Placental epithelial cell (primary cell): ENCODE measurements around a stretch of chr22.

DNA sequence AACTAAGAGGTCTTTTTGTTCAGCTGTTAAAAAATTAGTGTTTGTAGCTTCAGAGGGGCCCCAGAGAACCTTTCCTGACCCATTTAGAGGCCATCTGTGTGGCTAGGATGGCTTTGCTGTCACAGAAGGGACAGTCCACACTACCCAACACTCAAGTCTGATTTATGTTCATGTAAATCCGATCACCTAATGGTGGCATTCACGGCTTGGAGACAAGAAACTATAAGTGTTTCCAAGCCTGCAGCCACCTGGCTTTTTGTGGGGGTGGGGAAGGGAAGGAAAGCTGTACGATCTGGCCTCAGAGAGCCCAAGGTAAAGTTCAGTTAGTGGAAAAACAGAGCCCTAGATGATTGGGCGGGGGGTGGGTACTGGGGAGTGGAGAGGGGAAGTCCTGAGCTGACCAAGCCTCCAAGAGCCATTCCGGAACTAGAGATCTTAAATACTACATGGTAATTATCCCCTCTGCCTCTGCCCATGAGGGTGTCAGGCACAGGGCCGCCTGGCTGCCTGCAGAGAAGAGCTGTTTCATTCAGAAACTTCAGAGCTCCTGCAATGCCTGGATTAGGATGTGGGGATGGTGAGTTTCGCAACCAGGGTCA lies 8.8 kb downstream of the TIMP3 start:
- CAGE, long polyA plus RNA = no peak

GRCh38 chr22:32846377-32847179 lies 45.1 kb downstream of the TIMP3 start:
- CAGE, long polyA plus RNA = no peak

GRCh38 chr22:32860936-32861739 lies 59.6 kb downstream of the TIMP3 start:
- CAGE, long polyA plus RNA = no peak

- CAGE, long polyA plus RNA = no peak
These were observed 267.5 kb upstream of the SYN3 start for GRCh38 chr22:33325582-33326153.

- CAGE, long polyA plus RNA = no peak
These were observed 288.1 kb upstream of the SYN3 start for GRCh38 chr22:33346276-33346659.

DNA sequence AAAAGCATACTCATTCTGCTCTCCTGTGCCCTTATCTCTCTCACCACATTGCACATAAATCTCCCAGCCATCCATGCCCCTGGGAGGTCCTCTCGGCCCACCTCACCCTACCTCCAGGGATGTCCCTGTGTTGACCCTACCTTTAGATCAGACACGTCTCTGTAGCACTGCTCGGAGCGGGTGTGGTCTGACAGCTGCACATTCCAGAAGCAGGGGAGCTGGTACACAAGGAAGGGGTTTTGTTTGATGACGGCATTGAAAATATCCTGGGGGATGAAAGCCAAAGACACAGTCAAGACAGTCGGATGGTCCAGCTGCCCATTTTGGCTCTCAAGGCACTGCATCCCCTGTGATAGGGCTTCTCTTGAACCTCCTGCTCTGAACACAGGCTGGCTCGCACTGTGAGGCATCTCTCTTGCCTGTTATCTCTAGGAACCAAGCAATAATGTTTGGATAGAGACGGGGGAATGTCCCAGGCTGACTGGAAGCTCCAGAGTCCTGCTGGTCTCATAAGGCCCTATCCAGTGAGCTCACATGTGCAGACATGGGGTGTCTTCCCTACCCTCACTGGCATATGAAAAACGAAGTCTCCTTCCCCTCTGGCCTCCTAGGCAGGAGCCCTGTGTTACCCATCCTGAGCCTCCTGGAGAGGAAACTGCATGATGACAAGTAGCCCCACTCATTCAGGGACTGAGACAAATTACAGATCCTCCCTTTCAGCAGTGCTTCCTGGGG lies 323.8 kb upstream of the SYN3 start:
- CAGE, long polyA plus RNA = no peak

DNA sequence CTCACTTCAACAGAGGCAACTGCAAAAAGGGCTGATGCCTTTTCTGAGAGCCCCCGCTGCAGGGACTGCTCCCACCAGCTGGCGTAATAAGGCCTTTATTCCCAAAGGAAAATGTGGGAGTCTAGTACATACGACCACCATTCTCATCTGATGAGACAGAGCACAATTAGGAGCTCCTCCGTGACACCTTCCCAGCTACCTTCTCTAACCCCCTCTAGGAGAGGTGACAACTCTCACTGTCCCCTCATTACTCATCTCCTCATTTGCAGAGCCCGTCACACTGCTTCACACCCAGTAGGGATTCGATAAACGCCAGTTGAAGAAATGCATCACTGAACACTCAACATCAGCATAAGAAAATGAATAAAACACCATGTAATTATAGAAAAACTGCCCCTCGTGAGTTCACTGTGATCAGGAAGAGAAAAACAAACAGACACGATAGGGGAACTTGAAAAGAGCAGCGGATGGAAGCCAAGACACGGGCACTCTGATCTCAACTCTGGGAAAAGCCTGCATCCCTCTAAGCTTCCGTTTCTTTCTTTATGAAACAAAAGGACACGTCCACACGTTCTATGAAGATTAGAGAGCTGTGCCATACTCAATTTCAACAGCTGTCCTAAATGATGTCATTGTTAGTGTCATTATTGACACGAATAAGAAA lies 357.0 kb downstream of the LARGE1 start:
- CAGE, long polyA plus RNA = no peak

DNA sequence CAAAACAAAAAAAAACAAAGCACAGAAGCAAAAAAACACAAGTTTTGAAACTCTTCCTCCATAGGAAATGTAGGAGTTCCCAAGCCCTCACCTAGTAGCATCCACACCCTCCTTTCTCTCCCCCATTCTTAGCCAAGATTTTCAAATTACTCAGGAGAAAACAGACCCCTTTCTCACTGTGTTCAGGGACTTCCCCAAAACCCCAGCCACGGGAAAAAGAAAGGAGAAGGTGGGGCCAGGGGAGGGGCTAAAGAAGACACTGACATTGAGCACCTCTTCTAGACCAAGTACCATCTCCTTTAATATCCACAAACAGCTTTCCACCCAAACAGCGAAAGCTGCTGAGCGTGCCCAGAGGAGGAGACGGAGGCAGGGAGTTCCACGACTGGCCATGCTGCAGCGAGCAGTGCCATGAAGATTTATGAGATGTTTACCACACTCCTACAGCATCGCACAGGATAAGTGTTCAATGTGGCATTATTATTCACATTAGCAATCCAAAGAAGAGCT lies 127.5 kb downstream of the LARGE1 start:
- CAGE, long polyA plus RNA = no peak

DNA sequence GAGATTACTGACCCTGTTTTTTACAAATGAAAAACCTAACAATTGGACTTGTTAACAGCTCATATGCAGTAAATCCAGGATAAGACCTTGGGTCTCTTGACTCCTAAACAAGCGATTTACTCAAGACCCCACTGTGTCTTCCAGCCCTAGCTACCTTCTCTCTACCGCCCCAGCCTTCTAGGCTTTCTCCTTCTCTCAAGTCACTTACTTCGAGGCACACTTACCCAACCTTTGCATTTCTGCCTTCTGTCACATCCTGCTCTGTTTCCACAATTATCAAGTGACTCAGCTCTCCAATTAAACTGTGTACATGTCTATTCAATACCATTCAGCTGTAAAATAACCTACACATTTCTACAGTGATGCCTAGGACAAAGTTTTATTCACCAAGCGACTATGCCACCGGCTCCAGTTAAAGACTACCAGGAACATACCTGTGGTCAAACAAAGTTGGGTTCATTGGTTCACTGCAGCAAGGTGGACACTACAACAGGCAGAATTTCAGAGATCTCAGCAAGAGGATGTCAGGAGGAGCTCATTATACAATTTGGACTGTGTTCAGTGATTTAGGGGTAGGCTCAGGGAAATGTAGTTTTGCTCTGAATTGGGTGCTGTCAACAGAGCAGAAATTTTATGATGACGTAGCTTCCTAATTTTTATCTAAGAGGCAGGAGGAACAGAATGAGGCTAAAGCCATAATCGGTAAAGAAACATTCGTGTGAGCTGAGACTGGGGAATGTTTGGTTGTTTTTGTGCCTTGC lies 68.9 kb downstream of the LARGE1 start:
- CAGE, long polyA plus RNA = no peak

- CAGE, long polyA plus RNA = no peak
These were observed 224.6 kb upstream of the ISX start for GRCh38 chr22:34841094-34841955.

DNA sequence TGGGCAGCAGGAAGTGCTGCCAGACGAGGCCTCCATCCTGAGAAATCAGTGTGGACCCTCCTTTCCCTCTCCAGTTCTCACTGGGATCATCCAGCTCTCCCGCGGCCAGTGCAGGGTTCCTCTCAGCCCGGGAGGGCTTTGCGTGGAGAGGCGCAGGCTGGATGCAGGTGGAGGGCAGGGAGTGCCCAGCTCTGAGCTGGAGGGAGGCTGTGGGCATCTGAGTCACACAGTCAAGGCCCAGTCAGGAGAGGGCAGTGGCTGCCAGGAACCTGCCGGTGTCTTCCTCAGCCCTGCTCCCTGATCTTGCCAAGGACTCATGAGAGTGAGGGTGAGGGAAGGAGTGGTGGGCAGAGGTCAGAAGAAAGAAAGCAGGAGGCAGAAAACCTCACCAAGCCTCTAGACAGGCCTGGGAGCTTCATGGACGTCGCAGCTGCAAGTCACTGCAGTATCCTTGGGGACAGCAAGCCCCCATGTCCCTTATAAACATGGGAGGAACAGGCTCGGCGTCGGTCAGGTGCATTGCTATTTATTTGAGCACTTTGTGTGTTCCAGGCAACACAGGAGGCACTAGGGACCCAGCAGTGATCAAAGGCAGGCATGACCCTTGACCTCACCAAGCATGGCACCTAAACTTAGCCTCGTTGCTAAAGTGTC lies 19.2 kb downstream of the TOM1 start:
- CAGE, long polyA plus RNA = no peak

DNA sequence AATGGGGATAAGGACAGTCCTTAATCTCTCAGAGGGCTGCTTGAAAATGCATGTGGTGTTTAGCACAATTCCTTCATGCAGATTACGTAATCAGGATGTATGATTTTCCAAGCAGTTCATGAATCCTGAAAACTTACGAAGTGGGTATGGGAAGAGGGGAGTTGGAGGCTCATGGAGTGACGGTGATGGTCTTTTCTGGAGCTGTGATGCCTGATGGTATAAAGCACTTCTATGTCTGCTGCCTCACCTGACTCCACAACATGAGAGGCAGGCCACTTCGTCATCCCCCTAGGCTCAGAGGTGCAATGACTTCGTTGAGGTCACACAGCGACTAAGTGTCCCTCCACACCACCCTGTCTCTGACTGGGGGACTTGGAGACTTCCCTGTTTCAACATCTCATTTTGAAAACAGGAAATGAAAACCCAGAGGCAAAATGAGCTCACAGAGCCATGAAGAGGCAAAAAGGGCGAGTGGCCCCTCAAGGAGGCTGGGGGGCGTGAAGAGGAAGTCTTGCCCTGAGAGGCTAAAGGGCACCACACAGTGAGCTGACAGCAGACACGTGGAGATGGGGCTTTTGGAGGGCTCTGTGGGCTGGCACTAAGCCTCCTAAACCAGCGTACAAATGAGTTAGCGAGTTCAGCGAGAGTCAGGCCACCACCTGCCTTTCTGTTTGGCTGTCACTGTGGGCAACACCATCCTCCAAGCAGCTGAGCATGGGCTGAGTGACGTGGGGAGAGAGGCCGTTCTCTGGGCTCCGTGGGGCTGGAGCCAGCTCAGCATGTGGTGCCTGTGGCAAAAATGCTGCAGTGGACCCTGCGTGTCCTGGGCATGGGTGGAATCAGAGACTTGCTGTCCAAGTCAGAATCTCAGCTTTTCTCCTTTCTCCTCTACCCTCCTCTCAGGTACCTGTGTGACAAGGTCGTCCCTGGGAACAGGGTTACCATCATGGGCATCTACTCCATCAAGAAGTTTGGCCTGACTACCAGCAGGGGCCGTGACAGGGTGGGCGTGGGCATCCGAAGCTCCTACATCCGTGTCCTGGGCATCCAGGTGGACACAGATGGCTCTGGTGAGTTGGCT lies 10.2 kb downstream of the MCM5 start:
- CAGE, long polyA plus RNA = no peak

DNA sequence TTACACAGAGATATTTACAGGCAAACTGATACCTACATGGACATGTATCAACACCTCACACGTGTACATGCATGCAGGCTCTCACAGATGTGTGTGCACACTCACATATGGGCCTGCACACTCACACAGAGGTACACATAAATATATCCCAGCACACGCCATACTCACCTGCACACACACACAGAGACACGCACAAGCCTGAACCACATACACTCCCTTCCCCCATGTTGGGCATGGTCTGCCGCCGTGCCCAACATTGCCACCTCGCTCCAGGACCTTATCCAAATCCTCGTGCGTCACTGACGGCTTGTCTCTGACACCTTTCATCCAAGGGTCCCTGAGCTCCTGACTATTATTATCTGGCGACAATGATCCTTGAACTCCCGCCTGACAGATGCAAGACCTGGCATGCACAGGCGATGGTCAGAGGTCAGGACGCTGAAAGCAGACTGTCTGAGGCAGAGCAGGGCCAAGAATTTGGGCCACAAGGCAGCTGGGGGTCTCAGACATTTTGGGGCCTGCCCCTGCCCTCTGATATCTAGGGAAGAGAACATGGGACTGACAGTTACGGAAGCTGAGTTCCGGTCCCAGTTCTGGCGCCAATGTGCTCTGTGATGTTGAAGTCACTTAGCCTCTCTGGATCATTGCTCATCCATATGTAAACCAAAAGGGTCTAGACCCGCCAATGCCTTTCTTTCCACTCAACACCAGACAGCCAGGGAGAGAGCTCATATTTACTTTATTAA lies 4.2 kb downstream of the MB start:
- CAGE, long polyA plus RNA = no peak

- CAGE, long polyA plus RNA = no peak
These were observed 6.0 kb upstream of the MB start for GRCh38 chr22:35623027-35623585.

DNA sequence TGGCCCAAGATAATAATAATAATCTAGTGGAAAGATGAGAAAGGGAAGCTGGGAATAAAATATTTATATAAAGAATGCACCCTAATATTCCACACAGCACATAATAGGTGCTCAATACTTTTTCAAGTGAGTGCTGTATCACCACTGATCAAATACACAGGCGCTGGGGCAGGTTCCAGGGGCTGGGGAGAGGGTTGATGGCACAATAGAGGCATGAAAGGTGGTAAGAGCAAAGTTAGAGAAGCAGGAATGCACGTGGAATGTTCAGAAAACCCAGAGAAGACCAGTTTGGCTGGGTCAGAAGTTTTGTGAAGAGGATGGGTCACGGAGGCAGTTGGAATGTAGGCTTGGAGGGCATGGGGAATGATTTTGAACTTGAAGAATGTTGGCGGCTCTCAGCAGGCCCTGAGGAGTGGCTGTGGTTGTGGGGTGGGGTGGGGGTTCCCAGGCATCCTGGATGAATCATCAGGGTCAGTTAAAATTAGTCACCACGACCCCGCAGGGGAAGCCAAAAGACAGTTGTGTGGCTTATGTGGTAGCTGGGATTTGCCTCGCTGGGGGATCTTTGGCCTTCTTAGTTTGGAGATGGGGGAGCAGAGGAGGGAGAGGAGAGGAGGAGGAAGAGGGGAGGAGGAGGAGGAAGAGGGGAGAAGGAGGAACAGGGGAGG lies 12.6 kb upstream of the MB start:
- CAGE, long polyA plus RNA = no peak

DNA sequence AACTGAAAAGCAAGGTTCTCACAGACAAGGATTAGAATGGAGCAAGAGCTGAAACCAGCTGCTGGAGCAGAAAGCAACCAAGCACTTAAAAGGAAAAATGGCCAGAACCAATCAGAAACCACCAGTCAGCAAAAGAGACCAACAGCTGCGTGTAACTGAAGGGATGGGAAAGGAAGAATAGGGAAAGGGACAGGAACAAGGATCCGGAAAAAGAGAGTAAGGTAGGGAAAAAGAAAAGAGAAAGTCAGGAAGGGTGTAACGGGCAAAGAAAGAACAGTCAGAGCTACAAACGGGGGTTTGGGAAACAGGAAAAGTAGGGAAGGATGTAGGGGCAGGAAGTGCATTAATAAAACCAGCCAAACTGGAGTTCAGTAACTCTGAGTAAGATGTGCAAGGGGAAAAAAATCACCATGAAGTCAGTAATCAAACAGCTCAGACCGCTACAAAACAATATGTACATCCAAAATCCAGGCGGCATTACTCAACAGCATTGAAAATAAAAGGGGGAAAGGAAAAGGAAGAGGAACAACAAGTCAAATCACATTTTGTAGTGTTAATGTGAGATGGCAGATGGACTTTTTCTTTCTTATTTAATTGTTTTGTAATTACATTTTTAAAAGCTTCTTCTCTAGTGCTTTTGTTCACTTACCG lies 49.2 kb downstream of the APOL5 start:
- CAGE, long polyA plus RNA = no peak

DNA sequence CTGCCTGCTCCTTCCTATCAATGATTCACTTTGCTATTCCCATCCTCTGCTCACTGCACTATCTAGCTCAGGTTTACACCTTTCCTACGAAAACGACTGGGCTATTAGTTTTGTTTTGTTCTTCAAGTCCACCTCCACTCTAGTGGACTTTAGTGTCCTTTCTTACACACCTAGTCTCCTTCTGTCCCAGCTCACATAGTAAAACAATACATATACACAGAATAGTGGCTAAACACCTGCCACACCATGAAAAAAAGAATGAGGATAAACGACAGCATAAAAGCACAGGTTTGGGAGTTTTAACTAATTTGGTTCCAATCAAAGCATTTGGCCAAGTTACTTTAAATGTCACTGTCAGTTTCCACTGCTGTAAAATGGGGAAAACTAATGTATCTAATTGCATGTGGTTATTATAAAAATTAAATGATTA lies 108.8 kb downstream of the RBFOX2 start:
- CAGE, long polyA plus RNA = no peak

DNA sequence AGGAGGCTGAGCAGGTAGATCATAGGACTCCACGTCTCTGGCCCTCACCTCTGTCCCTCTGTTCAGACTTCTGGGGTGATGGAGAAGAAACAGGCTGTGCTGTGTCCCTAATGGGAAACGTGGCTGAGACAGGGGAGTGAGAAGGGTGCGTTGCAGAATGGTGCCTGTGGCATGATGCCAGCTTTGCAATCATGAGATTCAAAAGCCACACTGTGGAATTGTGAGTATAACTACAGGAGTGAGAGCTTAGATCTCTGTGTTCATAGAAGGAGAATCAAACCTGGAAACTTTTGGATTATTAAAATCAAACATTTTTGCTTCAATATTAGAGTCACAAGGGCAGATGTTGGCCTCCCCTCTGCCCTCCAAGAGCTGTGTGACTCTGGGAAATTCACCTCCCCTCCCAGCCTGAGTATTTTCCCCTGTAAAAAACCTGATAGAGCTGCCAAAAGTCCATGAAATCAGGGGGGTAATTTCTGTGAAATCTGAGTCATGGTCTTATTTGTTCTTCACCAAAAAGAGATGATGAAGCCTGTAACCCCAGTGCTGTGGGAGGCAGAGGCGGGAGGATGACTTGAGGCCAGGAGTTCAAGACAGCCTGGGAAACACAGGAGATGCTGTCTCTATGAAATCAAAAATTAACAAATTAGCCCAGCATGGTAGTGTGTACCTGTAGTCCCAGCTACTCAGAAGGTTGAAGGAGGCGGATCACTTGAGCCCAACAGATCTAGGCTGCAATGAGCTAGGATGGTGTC lies 1.0 kb downstream of the APOL1 start:
- CAGE, long polyA plus RNA = no peak

DNA sequence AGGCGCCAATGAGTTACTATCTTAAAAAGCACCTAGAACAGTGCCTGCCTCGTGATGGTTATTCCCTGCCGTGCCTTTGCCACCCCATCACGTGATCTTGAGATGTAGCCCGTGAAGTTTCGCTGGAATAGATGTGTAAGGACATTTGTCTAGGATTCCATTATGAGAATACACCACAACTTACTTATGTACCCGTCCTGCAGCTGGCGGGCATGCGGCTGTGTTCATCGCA lies 44.5 kb downstream of the APOL1 start:
- CAGE, long polyA plus RNA = no peak

DNA sequence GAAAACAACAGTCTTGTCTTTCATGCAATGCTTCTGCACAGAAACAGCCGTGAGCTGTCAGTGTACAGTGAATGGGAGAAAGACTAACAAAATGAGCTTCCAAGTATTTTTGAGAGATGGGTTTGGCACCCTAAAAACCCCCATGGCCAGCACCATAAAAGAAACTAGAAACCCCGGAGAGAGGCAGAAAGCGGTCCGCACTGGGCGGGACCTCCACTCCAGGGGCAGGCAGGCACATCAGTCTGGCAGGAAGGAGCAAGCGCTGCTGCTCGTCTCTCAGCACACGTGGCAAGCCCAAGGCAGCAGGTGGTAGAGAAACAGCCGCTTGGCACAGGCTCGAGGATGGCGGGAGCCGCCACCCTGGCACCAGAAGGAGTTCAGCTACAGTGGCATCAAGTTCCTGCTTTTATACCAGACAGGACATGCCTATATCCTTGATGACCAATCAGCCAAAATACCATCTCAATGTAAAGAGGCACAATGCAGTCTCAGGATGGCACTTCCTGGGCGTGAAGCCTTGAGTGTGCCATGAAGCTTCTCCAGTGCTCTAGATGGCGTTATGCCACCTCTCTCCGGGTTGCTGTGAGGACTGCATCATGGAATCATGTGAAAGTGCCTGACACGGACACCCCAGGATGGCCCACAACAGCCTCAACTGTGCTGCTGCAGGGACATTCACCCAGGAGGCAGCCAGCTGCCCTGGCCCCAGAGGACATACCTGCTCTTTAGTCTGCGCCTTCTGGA lies 64.7 kb downstream of the APOL1 start:
- CAGE, long polyA plus RNA = no peak